A375 (cell line): ENCODE data around the genes MYL11 and PRR14.

- RAMPAGE, long total RNA = no peak
Observed at GRCh38 chr16:30276191-30276561, 27.9 kb upstream of the NPIPB13 start.

- RAMPAGE, long total RNA = no peak
Observed at GRCh38 chr16:30334655-30335625, 20.2 kb downstream of the CD2BP2 start.

GRCh38 chr16:30372041-30372533 lies 1.8 kb upstream of the TBC1D10B start:
- RAMPAGE, long total RNA = no peak

GRCh38 chr16:30374411-30374880 lies at the start of gene MYL11:
Gene MYL11, plus strand, starts transcription at chr16:30374802.
- RAMPAGE, long total RNA = no peak

- RAMPAGE, long total RNA = no peak
Observed at GRCh38 chr16:30377190-30378309, 2.9 kb downstream of the MYL11 start.

DNA sequence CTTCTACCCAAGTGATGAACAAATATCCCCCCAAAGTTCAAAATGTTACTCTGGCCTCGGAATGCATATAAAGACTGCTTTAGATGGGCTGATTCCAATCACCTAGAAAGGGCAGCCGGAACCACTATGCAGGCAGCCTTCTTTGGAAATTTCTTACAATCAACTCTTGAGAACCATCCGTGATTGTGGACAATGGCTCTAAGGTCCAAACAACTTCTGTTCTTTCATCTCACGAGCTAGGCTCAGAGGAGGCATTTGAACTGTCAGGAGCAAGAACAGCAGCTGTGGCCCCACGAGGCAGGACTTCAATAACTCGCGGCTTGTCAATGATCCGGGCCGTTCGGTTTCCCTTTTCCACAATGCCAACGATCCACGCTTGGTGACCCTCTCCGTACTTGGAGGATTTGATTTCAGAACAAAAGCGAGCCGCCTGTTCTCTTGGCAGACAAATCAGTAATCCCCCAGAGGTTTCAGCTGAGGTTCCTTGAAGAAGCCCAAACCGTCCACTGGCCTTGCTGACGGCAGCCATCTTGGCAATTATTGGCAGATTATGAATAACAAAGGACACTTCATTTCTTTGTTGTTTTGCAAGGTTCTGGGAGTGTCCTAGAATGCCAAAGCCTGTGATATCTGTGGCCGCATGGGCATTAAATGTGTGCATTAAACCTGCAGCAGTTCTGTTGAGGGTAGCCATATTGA lies 1.4 kb downstream of the SEPHS2 start:
- RAMPAGE, long total RNA = no peak

DNA sequence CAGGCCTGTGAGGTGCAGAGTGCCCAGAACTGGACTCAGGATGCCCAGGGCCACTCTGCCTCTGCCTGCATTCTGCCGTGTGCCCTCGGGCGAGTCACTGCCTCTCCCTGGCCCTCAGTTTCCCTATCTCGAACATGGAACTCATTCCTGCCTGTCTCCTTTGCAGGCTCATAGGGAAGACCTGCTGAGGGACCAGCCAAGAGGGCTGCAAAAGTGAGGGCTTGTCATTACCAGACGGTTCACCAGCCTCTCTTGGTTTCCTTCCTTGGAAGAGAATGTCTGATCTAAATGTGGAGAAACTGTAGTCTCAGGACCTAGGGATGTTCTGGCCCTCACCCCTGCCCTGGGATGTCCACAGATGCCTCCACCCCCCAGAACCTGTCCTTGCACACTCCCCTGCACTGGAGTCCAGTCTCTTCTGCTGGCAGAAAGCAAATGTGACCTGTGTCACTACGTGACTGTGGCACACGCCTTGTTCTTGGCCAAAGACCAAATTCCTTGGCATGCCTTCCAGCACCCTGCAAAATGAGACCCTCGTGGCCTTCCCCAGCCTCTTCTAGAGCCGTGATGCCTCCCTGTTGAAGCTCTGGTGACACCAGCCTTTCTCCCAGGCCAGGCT lies 4.6 kb downstream of the ZNF768 start:
- RAMPAGE, long total RNA = no peak

- RAMPAGE, long total RNA = no peak
Observed at GRCh38 chr16:30525135-30525799, 1.1 kb downstream of the ZNF768 start.

- RAMPAGE, long total RNA = no peak
Observed at GRCh38 chr16:30570280-30570596, 1.3 kb downstream of the ZNF688 start.

DNA sequence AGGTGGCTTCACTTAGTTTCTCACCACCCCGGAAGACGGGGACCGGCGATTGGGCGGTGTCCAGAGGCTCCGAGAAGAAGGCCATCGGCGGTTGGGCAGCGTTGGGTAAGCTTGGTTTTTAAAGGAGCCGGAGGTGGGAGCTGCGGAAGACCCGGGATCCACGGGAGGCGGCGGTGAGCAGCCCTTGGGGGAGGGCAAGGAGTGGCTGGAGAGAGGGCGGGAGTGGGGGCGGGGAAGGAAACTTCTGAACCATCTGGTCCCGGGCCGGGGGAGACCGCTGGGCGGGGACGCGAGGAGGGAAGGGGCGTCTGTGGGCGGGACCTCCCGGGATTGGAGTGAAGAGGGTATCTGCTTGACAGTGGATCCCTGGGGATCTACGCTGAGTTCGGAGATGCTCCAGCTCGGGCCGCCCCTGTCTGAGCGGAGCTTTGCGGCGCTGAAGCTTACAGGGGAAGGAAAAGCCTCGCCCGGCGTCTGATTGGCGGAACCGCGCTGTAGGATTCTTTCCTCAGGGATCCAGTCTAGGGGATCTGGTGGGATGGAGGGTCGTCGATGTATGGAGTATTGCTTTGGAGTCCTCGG lies at the start of gene PRR14:
Gene PRR14, plus strand, starts transcription at position 327 of the 582 bp plus-strand sequence.
- RAMPAGE, long total RNA = no peak

GRCh38 chr16:30660534-30660686 lies 2.2 kb downstream of the FBRS start:
- RAMPAGE, long total RNA = no peak

DNA sequence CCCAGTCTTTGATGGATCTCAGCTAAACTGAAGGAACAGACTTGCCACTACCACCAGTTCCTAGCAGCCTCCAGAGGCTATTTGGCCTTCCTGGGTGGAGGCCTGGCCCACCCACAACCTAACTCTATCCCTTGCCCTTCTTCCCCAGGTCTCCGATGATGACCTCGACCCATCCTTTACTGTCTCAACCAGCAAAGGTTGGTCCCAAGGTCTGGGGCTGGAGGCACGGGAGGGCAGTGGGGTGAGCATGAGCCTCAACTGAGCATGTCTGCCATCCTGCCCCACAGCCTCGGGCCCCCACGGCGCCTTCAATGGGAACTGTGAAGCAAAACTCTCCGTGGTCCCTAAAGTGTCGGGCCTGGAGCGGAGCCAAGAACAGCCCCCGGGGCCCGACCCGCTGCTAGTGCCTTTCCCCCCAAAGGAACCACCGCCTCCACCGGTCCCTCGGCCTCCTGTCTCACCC lies 4.1 kb downstream of the FBRS start:
- RAMPAGE, long total RNA = no peak

DNA sequence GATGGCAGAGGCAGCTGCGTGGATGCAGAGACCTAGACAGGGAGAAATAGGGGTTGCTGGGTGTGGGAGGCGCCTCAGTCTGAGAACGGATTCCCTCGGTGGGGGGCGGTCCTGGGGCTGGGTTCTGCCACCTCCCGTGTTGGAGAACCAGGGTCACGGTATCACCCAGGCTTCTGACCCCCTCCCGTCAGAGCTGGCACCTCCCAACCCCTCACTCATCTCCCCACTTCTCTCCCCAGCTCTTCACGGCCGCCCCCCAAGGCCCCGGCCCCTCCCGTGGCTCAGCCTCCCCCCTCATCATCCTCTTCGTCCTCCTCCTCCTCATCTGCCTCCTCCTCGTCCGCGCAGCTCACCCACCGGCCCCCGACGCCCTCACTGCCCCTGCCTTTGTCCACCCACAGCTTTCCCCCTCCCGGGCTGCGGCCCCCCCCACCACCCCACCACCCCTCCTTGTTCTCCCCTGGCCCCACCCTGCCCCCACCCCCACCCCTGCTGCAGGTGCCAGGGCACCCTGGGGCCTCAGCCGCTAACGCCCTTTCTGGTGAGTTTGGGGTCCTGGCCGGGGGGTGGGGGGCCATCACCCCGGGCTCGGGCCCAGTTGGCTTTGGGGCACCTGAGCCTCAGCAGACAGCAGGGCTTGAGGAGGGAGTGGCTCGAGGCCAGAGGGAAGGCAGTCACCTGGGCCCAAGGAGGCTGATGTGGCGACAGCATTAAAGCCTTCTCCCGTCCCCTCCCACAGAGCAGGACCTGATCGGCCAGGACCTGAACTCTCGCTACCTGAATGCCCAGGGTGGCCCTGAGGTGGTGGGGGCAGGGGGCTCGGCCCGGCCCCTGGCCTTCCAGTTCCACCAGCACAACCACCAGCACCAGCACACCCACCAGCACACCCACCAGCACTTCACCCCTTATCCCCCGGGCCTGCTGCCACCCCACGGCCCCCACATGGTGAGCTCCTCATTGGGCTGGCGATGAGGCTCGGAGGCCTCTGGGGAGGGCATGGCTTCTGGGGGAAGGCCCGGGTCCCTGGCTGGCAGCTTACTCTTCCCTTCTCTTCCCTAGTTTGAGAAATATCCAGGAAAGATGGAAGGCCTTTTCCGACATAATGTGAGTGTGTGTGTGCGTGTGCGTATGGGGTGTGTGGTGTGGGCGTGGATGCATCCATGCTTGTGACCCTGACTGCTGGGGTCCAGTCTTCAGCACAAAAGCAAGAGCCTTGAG lies 6.2 kb downstream of the FBRS start:
- RAMPAGE, long total RNA = no peak

GRCh38 chr16:30707561-30707760 lies 8.5 kb downstream of the SRCAP start:
- RAMPAGE, long total RNA = no peak

- RAMPAGE, long total RNA = no peak
Observed at GRCh38 chr16:30724364-30725255, 15.8 kb upstream of the TMEM265 start.

DNA sequence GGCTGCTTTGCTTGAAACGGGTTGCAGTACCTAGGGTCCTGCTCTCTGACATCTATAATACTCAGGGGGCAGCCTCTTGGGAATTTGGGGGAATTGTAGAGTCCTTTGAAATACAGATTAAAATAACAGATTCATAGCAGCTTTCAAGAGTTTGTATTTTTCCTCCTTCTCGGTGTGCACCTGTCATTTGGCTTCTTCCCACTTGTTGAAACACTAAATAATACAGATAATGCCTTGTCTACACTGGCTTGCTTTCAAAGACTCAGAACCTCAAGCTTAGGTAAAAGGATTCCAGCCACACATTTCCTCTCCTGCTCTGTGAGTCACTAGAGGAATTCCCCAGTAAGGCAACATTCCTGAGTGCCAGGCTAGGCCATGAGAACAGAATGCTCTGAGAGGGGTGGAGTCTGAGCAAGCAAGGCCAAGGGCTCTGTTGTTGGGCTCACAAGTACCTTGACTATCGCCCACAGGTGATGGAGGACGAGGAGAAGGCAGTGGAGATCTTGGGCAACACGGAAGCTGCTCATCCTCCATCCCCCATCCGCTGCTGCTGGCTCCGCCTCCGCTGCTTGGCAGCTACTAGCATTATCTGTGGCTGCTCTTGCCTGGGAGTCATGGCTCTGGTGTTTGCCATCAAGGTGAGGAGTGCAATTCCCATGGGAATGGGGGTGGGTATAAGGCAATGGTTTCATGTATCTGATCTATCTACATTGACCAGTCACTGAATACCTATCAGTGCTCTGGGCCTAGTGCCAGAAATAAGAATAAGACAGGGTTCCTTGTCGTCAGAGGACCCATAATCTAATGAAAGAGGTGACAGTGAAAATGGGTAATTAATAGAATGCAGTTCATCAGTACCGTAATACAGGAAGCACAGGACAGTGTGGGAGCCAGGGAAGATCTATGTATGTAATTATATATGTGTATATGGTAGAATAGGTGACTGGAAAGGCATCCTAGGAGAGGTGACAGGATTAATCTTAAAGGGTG lies 1.1 kb downstream of the TMEM265 start:
- RAMPAGE, long total RNA = no peak

GRCh38 chr16:30805004-30805996 lies 18.3 kb upstream of the ZNF629 start:
- RAMPAGE, long total RNA = no peak

- RAMPAGE, long total RNA = no peak
Observed at GRCh38 chr16:30875579-30876421, 18.1 kb downstream of the BCL7C start.

DNA sequence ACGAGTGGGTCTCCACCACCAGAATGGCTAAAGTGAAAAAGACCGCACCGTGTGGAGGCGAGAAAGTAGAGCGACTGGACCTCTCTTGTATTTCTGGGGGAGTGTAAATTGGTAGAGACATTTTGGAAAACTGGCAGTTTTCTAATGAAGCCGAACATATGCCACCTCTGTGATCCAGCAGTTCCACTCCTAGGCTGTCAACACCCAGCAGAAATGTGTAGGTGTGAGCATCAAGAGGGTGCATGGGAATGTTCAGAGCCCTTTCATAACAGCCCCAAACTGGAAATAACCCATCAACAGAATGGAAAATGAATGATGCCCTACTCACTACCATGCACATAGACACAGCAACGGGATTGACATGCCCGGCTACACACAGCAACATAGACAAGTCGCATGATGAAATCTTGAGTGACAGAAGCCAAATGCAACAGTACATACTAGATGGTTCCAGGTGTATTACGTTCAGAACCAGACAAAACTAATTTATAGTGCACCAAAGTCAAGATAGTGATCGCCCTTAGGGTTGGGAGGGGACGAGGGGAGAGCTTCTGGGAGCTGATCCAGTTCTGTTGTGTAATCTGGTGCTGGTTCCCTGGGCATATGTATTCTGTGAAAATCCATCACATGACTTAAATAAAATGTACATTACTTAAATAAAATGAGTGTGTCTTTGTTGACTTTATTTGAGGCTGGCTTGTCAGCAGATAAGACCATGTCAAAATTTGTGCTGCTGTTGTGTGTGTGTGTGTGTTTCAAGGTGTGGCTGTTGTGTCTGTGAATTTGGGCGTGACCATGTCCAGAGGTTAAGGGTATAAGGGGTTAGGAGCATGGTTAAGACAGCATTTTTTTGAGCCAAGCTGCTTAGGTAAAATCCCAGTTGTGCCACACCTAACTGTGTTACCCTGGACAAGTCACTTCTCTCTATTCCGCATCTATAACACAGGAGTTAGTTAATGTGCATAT lies 965 bp upstream of the BCL7C start:
- RAMPAGE, long total RNA = no peak

- RAMPAGE, long total RNA = no peak
Observed at GRCh38 chr16:30956720-30957412, 688 bp upstream of the SETD1A start.